Penis (tissue), 1 donor: ENCODE measurements around the gene EPHB6.

- PRO-cap = no peak
These were observed 5.2 kb downstream of the KDM7A start for GRCh38 chr7:140171491-140172003.

DNA sequence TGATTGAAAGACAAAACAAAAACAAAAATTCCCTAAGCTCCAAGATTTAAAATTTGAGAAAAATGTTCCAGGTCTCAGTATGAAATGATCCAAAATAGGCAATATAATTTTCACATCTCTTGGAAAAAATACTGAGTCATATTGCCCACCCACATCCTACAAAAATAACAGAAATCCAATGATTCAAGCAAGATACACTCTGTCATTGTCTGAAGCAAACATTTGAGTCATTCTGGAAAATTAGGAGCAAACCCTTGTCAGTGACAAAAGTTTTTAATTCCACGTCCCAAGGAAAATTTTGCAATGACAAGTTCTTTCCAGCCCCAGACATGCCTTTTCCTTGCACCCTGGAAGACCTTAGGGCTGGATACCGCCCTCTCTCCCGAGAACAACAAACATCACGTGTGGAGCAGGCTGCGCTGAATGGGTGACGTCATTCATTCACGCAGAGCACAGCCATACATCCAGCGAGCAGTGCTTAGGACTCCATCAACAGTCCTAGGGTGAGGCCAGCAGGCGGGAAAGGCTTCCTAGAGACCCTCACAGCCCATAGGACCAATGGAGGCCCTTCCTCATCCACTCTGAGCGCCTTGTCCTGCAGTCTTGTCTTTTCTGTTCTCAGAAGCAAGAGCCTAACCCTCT lies 23.3 kb upstream of the KDM7A start:
- PRO-cap = no peak

GRCh38 chr7:140222826-140223348 lies 46.1 kb upstream of the KDM7A start:
- PRO-cap = no peak

DNA sequence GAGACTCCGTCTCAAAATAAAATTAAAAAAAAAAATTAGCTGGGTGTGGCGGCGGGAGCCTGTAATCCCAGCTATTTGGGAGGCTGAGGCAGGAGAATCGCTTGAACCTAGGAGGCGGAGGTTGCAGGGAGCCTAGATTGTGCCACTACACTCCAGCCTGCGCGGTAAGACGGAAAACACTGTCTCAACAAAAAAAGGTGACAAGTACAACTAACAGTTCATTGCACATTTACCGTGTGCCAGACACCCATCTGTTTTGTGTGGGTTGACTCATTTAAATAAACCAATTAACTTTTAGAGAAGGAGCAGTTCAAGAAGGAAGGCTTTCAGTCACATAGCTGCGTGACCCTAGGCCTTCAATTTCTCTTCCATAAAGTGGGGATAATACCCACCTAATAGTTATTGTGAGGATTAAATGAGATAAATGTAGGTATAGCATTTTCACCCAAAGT lies 52.2 kb upstream of the KDM7A start:
- PRO-cap = no peak

- PRO-cap = no peak
These were observed 27.8 kb downstream of the NDUFB2 start for GRCh38 chr7:140723769-140725218.

DNA sequence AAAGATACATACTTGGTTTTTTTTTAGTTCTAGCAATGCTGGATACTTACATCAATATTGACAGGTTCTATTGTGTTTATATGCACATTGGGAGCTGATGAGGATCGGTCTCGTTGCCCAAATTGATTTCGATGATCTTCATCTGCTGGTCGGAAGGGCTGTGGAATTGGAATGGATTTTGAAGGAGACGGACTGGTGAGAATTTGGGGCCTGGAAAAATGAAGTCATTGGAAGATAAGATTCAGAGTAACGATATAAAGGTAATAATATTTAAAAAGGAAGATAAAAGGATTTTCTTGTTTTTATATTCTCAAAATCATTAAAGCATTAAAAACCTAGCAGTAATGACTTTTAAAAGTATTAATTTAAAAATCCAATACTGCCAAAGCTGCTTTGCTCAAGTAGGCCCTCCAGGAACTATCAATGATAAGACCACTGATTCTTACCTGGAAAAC lies 97.8 kb downstream of the NDUFB2 start:
- PRO-cap = no peak

- PRO-cap = no peak
These were observed 112.6 kb downstream of the BRAF start for GRCh38 chr7:140812005-140812567.

DNA sequence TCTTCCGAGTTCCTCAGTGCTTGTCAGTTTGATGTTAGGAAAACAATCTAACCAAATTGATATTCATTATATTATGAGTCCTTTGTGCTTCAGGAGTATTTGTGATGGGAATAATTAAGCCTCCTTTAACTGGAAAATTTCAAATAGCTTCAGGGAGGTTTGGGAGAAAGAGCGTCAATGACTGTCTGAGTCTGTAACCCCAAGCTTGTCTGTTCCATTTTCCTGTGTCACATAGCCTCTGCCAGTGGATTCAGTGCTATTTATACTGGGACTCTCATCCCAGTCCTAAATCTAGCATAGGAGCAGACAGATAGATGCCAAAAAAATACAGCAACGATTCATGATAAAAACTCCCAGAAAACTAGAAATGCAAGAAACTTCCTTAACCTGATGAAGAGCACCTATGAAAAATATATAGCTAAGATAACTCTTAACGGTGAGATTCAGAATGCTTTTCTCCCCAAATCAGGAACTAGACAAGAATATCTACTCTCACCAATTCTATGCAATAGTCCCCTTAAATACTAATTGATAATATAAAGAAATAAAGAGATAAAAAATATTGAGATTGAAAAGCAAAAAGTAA lies 15.8 kb upstream of the AGK start:
- PRO-cap = no peak

DNA sequence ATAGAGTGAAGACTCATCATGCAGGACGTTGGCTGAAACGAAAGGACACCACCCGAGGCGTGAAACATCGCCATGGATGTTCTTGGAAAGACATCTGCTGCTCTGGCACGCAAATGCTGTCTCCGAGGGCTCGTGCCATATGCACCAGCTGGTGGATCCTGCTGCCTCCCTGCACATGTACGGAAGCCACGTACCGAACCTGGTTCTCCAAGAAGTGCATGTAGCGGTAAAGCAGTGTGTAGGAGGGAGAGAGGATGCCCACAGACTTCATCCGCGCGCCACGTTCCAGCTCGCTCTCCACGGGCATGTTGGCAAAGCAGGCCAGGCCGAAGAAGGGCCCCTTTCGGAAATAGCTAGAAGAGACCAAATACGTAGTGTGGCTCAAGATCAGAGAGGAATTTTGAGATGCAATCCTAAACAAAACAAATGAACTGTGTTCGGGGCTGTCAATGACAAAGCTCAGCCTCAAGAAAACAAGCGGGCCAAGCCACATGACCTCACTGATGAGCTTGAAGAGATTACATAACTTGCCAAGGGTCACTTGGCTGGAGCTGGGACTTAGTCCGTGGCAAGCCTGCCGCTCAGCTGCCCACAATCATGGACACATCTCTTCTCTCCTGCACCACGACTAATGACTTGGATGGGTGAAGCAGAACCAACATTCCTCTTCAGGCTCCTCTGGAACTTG lies 16.5 kb downstream of the DENND11 start:
- PRO-cap = no peak

GRCh38 chr7:142104624-142105278 lies 6.8 kb upstream of the MGAM2 start:
- PRO-cap = no peak

GRCh38 chr7:142324273-142324882 lies 66.5 kb upstream of the PRSS58 start:
- PRO-cap = no peak

DNA sequence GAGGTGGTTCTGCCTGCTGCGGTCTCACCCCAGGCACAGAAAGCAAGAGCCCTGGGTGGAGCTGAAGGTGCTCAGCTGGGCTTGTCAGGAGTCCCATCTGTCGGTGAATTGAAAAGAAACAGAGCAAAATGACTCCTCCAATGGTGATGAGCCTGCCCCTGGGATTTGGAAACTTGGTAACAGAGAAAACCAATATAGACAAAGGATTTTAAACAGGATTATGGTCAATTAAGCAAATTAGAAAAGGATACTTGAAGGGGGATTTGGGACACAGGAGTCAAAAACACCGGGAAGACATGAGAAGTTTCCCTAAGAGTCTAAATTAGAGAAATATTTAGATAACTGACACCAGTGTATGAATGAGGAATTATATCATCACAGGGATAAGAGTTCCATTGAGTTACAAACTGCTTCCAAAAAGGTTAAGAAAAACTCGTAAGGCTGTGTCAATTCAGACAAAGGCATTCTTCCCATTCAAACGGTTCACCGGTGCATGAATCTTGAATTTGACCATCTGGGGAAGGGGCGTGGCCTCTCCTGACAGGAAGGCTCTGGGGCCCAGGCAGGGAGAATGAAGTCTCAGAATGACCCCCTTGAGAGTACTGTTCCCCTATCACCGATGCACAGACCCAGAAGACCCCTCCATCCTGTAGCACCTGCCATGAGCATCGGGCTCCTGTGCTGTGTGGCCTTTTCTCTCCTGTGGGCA lies 70.0 kb upstream of the PRSS58 start:
- PRO-cap = no peak

DNA sequence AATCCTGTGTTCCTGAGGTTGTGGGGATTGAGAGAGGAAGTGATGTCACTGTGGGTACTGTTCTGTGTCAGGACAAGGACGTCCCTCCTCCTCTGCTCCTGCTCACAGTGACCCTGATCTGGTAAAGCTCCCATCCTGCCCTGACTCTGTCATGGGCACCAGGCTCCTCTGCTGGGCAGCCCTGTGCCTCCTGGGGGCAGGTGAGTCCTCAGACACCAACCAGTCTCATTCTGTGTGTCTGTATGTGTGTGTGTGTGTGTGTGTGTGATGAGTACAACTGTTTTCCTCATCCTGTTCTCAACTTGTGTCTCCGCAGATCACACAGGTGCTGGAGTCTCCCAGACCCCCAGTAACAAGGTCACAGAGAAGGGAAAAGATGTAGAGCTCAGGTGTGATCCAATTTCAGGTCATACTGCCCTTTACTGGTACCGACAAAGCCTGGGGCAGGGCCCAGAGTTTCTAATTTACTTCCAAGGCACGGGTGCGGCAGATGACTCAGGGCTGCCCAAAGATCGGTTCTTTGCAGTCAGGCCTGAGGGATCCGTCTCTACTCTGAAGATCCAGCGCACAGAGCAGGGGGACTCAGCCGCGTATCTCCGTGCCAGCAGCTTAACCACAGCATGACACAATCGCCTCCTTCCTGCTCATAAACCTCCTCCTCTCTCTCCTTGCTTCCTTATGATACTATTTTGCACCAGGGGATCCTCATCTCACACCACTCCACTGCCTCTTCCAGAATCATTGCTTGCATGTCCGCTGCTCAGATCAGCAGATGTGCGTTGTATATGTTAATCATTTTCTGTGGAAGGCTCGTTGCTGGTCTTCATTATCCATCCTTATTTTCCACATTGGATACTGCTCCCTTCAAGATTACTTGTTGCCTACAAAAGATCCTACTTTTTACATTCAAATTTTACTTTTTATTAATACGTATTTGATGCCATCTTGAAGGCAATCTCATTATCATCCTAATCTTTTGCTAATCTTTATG lies 126.7 kb upstream of the PRSS58 start:
- PRO-cap = no peak

DNA sequence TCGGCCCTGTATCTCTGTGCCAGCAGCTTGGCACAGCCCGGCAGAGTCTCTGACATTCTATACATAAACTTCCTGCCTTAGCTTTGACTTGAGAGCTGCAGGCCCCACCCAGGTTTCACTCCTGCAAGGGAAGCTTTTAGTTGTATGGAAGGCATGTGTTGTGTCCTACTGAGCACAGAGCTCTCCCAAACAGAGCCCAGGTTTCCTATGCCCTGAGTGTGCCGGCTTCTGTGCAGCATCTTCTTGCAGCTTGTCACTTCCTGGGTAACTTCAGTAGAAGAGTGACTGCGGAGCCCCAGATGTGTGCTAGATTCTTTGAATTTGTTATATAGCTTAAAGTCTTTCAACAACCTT lies 205.7 kb upstream of the PRSS58 start:
- PRO-cap = no peak

DNA sequence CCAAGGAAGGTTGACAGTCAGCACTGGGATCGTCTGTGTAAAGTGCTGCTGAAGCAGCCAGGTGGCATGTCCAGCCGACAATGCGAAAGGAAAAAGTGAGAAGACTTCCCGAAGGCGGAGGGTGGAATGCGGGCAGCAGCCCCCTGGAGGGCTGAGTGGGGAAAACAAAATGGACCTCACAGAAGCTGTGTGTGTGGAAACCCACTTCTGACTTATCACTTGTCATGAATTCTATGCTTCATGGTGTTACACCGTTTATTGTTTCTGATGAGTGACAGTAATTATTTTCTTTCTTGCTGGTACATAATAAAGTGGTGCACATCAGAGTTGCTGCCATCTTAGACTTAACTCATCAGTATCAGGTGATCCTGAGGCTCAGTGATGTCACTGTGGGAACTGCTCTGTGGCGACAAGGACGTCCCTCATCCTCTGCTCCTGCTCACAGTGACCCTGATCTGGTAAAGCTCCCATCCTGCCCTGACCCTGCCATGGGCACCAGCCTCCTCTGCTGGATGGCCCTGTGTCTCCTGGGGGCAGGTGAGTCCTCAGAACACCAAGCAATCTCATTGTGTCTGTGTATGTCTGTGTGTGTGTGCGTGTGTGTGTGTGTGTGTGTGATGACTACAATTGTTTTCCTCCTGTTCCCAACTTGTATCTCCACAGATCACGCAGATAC lies 220.3 kb upstream of the PRSS1 start:
- PRO-cap = no peak

DNA sequence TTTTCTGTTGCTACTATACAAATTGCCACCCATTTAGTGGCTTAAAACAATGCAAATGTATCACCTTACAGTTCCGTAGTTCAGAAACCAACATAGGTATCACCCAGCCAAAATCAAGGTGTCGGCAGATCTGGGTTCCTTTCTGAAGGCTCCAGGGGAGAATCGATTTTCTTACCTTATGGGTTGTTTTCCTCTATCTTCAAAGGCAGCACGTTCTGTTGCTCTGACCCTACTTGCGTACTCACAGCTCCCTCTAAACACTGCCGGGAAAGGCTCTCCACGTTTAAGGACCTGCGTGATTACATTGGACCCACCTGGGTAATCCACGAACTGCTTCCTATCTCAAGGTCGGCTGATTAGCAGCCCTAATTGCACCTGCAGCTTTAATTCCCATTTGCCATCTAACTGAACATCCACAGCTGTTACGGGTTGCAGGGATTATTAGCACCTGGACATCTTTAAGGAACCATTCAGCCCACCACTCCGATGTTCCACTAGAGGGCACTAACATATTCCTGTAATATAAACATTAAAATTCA lies 37.2 kb upstream of the PRSS1 start:
- PRO-cap = no peak

DNA sequence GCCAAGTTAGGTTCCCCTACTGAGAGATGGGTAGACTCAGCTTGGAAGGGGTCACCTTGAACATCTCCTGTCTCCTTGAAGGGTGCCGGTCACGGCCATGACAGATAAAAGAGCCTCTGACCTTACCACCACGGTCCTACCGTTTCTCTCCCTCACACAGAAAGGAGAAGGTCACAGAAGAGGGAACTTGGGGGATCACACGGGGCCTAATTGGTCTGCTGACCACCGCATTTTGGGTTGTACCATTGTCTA lies 17.0 kb downstream of the PRSS2 start:
- PRO-cap = no peak

DNA sequence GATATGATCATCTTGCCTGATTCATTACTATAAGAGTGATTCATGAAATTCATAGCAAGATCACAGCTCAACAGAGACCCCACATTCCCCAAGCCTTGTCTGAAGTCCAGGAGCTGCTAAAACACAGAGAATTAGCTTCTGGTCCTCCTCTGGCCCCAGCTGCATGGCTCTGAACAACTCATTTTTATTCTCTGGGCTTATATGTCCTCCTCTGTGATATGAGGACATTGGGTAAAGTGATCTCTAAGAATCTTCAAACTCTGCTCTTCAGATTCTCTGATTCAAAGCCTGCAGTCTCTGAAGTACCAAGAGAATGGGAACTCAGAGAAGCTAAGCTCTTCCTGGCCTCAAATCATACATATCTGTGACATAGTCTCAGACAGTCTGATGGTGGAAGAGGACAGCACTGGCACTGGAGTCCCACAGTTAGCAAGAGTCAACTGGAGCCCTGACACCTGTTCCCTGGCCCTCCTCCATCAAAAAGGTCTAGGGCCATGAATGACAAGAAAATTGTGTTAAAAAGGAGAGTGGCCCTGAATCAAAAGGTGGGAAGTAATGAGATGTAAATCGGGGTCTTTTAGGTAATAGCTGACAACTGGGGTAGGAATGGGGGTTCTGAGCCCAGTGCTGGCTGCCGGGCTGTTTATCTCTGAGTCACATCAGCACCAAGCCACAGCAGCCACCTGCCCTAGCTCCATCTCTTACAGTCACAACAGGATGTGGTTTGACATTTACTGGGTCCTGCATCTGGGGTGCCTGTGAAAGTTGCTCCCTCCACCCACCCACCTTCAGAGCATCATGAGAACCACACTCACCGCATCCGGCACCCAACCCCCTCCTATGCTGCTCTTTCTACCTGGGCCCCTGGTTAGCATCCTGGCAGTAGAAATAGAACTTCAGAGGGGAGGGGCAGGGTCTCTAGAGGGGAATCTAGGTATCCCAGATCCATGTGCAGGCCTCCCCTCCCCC lies 37.7 kb downstream of the PRSS2 start:
- PRO-cap = bidirectional peak, plus-strand start at position 893 of the sequence, minus-strand start at position 651 of the sequence

DNA sequence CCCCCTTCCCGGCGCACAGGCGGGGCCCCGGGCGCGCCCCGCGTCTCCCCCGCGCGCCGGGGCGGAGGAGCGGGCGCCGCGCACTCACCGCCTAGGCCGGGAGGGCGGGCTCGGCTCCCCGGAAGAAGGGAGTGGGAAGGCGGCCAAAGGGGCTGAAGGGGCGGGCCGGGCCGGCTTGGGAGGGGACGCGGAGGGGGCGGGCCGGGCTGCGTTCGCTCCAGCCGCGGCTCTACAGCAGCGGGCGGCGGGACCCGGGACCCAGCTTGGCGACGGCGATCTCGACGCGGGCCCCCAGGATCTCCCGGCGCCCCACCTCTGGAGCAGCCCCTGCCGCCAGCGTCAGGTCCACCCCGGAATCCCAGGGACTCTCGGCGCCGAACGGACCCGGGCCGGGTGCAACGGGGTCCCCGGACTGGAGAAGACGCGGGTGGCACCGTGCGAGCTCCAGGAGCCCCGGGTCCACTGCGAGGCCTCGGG lies at the start of gene EPHB6:
Gene EPHB6 (plus strand): TSS at position 204 of the 477 bp plus-strand sequence.
- PRO-cap = bidirectional peak, plus-strand start at position 243 of the sequence, minus-strand start at position 86 of the sequence

DNA sequence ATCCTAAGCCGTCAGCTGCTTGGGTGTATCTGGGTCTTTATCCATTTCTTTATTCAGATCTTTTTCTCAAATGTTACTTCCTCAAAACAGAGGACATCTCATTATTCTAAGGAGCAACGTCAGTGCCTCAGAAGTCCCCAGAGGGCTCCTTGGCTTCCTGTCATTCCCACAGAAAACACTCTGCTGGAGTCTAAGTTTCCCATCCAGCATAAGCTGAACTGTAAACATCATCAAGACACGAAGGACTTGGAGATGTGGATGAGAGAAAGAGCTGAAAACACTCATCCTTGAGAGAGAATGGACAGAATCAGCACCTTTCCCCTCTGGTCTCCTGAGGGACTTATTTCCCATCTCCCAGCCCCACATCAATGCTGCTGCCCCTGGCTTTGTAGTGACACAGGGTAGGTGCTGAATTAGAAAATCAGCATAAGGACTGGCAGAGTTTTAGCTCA lies 2.6 kb upstream of the OR6V1 start:
- PRO-cap = no peak